Cerebellum (tissue), 5 donors: ENCODE data around the genes CENPU and ACSL1.

- PRO-cap, 3 experiments = no peak in any of the 3 experiments
- RAMPAGE, long total RNA = no peak
These were observed 26.6 kb downstream of the IRF2 start for GRCh38 chr4:184447712-184448245.

DNA sequence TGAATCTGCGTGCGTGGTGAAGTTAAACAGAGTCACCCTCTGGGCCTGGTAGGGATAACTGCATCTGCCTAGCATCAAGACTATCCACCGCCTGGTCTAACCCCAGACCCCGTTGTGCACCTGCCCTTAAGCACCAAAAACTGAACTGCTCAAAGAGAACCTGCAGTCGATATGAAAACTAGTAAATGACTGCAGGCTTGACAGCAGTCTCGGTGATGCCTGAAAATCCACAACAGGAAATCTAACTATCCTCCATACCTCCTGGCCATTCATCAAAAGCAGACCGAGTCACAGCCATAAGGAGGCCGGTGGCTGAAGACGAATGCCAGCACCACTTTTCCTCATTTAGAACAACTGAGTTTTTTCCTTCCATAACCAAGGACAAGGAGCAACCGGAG, 2.1 kb downstream of the IRF2 start:
- PRO-cap, 3 experiments = peak in 1 of 3 experiments; most common plus-strand start position 275 of the sequence (in 1)
- RAMPAGE, long total RNA = no peak

DNA sequence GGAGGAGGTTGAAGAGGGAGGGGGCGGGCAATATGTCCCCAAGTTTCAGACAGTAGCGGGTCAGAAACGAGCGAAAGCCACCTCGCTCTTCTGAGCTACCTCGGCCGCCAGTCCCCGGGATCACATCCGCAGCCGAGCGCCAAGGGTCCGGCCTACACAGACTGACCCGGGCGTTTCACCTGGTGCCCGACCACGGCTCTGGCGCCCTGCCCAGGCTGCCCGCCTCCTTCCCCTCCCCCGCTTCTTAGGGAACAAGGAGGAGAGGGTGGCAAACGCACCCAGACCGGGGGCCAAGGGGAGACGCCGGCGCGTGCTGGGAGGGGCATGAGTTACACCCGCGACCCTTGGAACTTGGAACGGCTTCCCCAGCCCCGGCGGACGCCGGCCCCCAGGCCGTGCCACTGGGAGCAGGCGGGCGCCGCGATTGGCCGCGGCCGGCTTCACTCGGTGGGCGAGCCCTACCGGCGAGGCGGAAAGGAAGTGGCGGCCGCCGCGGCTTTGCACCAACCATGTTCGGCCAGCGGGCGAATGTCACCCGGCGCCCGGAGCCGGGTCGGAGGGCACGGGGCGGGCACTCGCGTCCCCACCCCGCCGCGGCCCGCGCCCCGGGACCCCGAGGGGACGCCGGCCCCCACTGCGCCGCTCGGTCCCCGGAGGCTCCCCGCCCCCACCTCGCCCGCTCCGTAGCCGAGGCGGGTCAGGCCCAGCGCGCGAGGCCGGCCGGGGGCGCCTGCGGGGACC, 1.5 kb downstream of the IRF2 start:
- PRO-cap, 3 experiments = peak in 3 of 3 experiments; most common plus-strand start position 281 of the sequence (in 2); most common minus-strand start position 124 of the sequence (in 1)
- RAMPAGE, long total RNA = no peak

- PRO-cap, 3 experiments = no peak in any of the 3 experiments
- RAMPAGE, long total RNA = no peak
These were observed 70.7 kb upstream of the IRF2 start for GRCh38 chr4:184545009-184545453.

- PRO-cap, 3 experiments = no peak in any of the 3 experiments
- RAMPAGE, long total RNA = no peak
These were observed 38.9 kb downstream of the PRIMPOL start for GRCh38 chr4:184688443-184688839.

DNA sequence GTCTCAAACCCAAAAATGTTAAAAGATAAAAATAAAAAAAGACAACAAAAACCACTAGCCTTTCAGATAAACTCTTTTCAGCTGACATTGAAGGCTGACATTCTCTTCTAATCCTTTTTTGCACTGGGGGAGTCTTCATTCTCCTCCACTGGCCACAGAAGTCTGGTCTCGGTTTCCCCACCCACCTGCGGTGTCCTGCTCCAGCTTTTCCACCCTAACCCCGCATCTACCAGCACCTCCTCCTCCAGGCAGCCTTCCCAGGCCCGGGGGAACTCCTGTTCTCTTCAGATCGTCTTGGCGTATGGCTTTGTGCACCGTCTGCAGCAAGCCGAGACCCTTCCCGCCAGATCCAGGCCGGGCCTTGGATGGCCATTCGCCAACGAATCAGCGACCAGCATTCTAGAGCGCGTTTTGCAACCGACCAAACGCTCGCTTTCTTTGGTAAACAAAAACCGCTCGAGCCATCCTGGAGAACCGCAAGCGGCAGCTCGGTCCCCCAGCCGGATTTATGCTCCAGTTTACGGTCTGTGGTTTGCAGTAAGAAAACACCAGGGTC, 756 bp downstream of the CENPU start:
- PRO-cap, 3 experiments = no peak in any of the 3 experiments
- RAMPAGE, long total RNA = no peak

- PRO-cap, 3 experiments = peak in 3 of 3 experiments; most common plus-strand start chr4:184734394 (in 3); most common minus-strand start chr4:184734096 (in 1)
- RAMPAGE, long total RNA = start-site peak on the minus strand at chr4:184734036-184734081, 148 and 173 reads in 2 replicates
These were observed at the start of gene CENPU for GRCh38 chr4:184733618-184734663. Gene CENPU (minus strand): TSS chr4:184734096.

DNA sequence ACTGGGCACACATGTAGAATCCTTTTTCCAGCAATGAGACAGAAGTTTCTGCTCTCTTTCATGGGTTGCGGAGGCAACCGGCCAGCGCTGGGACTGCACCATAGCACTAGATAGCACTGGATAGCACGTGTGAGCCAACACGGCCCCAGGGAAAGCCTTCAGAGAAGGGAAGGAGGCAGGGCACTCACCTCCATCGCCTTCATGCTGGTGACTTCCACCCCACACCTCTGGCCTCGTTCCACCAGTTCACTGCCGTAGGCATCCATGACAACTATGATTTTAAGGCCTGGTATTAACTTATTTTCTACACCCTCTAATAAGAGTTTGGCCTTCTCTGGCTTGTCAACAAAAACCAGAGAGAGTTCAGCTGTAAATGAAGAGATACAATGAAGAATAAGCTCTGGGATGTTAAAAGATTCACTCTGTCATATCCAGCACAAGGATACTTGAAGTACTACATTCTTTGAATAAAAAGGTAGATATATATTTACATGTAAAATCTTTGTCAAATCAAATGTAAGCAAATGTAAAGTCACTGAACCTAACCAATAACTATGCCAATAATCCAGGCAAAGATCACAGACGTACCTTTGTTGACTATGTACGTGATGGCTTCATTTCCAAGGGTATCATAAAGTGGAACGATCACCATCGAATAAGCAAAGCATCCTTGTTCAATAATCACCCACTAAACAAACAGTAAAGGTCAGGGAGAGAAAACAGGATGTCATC, 42.6 kb upstream of the CENPU start:
- PRO-cap, 3 experiments = no peak in any of the 3 experiments
- RAMPAGE, long total RNA = no peak

DNA sequence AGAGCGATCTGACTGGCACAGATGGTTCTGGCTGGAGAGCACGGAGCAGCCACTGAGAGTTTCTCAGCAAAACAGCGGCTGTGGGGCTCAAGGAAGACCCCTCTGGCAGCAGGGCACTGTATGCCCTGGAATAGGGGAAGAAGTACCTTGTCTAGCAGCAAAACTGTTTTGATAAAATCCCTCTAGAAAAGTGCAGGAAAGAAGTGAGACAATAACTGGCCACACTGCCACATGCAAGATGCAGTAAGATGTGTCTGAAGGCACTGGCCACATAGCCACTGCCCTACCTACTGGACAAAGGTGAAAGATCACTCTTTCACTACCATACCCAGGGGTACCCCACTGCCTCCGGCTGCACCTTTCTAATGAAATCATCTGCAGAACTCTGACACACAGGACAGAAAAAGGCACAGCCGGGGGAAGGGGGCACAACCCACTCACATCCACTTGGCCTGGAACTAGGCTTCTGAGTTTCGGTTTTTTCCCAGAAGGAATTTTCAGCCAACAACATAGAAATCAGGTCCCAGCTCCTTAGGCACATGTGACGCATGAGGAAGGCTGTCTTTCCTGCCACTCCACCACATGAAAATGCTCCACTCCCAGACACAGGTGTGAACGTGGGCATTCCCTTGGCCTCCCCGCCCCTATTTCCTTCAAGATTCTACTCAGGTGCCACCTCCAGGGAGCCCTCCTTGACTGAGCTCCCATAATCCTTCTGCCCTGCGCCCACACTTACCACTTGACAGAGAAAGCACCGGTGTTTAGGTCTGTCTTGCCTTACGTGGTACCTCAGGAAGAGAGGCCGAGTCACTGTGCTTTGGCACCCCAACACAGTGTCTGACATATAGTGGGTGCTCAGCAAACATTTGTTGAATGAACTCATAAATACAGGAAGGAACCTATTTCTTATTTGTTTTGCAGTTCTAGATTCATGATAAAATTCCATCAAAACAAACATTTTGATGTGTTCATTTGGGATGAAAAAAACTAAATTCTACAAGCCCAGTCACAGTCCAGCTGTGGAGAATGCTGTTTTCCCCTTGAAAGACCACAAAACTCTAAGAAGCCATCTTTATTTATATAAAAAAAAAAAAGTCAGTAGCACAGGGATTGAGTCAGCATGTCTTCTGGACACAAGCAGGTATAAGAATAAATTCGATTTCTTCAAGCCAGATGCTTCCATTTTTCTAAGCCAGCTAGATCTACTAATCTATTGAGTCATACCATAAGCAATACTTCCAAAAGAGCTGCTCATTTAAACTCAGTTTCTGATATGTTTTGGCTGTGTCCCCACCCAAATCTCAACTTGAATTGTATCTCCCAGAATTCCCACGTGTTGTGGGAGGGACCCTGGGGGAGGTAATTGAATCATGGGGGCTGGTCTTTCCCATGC, 44.5 kb upstream of the CENPU start:
- PRO-cap, 3 experiments = no peak in any of the 3 experiments
- RAMPAGE, long total RNA = no peak

GRCh38 chr4:184782698-184783305, 43.0 kb downstream of the ACSL1 start:
- PRO-cap, 3 experiments = no peak in any of the 3 experiments
- RAMPAGE, long total RNA = no peak

- PRO-cap, 3 experiments = no peak in any of the 3 experiments
- RAMPAGE, long total RNA = no peak
These were observed 32.4 kb downstream of the ACSL1 start for GRCh38 chr4:184792899-184794147.

DNA sequence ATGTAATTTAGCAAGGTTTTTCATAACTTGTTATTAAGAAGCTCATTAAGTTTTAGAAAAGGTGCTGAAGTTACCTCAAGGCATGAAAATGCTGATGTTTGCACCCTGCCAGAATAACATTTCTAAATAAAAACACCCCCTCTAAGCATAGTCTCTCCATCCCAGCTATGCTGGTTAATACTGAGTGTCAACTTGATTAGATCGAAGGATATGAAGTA, 30.1 kb downstream of the ACSL1 start:
- PRO-cap, 3 experiments = no peak in any of the 3 experiments
- RAMPAGE, long total RNA = no peak

DNA sequence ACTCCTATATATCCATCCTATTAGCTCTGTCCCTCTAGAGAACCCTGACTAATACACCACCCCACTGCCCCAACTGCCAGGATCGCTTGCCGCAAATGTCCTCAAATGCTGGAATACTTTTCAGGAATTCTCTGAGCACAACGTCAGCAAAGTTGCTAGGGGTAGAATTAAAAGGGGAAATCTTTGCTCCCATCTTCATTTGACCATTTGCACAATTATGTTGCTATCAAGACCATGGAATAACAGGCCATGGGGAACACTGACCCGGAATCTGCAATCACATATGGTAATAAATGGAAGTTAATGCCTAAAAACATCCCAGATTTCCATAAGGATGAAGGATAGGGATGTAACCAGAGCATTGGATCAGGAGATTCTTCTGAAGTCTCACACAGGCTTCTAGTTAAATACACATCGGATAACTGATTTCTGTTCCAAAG, 29.4 kb downstream of the ACSL1 start:
- PRO-cap, 3 experiments = no peak in any of the 3 experiments
- RAMPAGE, long total RNA = no peak

- PRO-cap, 3 experiments = no peak in any of the 3 experiments
- RAMPAGE, long total RNA = no peak
These were observed 2.7 kb downstream of the ACSL1 start for GRCh38 chr4:184822935-184823581.

DNA sequence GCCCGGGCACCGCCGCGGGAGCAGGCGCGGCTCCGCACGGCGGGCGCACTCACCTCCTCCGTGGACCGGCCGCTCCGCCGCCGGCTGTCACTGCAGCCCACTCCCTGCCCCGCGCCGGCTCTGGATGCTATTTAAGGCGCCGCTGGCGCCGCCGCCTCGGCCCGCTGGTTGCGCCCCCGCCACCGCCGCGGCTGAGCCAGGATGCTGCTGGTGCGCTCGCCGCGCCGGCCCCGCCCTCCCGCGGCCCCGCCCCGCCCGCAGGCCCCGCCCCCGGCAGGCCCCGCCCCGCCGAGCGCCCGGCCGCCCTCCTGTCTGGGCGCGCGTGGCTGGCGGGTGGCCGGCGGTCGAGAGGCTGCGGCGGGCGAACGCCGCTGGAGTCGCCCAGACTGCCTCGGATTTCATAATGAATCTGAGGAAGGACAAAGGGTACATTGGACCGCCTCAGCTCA, at the start of gene ACSL1:
Gene ACSL1, minus strand, starts transcription at position 106 of the 449 bp plus-strand sequence.
- PRO-cap, 3 experiments = peak in 3 of 3 experiments; most common plus-strand start position 311 of the sequence (in 3); most common minus-strand start position 193 of the sequence (in 2)
- RAMPAGE, long total RNA = no peak

GRCh38 chr4:184894238-184894737, 68.5 kb upstream of the ACSL1 start:
- PRO-cap, 3 experiments = no peak in any of the 3 experiments
- RAMPAGE, long total RNA = no peak

- PRO-cap, 3 experiments = no peak in any of the 3 experiments
- RAMPAGE, long total RNA = no peak
These were observed 73.0 kb upstream of the ACSL1 start for GRCh38 chr4:184898755-184899181.

DNA sequence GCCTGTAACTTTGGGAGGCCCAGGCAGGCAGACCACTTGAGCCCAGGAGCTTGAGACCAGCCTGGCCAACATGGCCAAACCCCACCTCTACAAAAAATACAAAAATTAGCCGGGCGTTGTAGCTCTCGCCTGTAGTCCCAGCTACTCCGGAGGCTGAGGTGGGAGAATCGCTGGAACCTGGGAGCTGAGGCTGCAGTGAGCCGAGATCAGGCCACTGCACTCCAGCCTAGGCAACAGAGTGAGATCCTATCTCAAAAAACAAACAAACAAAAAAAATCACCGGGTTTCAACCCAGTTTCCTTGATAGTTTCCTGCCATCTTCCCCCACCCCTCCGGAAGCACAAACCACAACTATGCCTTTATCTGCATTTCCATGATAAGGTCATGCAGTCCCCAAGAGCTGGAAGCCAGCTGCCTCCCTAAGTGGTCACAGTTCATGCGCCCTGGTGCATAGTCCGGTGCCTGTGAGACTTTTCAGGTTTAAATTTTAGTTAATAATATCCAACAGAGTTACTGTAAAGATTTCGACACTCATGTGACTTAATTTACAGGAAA, 1.4 kb downstream of the CFAP97 start:
- PRO-cap, 3 experiments = no peak in any of the 3 experiments
- RAMPAGE, long total RNA = no peak

- PRO-cap, 3 experiments = no peak in any of the 3 experiments
- RAMPAGE, long total RNA = no peak
These were observed 45.0 kb downstream of the SNX25 start for GRCh38 chr4:185254307-185254968.

DNA sequence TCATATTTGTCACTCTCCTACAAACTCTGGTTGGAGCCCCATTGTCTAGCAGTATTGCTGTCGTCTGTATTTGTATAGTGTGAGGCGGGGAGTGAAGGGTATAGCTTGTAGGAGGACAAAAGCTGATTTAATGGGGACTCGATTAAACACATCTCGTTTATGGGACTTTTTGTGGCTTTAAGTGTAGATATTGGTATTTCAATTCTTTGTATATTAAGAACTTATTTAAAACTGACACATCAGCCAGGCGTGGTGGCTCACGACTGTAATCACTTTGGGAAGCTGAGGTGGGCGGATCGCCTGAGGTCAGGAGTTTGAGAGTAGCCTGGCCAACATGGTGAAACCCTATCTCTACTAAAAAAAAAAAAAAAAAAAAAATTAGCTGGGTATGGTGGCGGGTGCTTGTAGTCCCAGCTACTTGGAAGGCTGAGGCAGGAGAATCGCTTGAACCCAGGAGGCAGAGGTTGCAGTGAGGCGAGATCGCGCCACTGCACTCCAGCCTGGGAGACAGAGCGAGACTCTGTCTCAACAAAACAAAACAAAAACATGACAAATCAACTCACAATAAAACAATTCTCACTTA, 3.6 kb downstream of the PDLIM3 start:
- PRO-cap, 3 experiments = no peak in any of the 3 experiments
- RAMPAGE, long total RNA = no peak